Ileum (tissue), 1 donor: Measurements from ENCODE around the genes ZNF662 and ZNF501.

DNA sequence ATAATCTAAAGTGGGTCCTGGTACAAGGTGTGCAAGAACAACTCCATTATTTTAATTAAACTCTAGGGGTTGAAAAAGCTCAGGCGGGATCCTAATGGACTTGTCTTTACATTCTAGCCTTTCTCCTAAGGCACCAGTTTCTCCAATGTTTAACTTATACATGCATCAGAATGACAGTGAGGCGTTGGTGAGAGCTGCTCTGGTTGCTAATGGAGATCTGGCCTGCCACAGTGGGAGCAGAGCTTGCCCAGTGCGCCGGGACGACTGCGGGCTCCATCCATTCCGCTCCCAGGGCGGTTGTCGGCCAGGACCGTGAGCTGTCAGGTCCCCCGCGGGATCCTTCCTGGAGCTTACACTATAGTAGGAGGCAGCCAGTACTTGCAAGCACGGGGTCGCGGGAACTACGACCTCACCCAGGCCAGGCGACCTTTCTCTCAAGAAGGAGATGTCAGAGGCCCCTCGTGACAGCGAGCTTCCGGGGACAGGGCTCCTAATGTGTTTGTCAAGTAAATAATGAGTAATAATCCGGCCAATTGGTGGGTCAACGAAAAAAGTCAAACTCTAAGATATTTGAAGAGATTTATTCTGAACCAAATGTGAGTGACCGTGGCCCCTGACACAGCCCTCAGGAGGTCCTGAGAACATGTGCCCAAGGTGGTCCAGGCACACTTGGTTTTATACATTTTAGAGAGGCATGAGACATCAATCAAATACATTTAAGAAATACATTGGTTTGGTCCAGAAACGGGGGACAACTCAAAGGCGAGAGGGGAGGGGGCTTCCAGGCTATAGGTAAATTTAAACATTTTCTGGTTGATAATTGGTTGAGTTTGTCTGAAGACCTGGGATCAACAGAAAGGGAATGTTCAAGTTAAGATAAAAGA lies 1.1 kb upstream of the HIGD1A start:
- PRO-cap: no peak

DNA sequence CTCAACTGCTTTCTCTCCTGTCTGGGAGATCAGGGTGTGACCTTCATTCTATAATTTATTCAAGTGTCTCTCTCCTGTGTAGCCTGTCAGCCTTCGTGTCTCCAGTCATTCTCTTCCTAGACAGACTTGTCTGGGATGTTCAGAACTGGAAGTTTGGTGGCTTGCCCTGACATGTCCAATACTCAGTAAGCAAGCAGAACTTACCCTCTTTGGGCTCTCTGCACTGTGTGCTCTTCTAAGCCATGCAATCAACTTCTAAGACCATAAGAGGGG lies 14.1 kb downstream of the ACKR2 start:
- PRO-cap: no peak

DNA sequence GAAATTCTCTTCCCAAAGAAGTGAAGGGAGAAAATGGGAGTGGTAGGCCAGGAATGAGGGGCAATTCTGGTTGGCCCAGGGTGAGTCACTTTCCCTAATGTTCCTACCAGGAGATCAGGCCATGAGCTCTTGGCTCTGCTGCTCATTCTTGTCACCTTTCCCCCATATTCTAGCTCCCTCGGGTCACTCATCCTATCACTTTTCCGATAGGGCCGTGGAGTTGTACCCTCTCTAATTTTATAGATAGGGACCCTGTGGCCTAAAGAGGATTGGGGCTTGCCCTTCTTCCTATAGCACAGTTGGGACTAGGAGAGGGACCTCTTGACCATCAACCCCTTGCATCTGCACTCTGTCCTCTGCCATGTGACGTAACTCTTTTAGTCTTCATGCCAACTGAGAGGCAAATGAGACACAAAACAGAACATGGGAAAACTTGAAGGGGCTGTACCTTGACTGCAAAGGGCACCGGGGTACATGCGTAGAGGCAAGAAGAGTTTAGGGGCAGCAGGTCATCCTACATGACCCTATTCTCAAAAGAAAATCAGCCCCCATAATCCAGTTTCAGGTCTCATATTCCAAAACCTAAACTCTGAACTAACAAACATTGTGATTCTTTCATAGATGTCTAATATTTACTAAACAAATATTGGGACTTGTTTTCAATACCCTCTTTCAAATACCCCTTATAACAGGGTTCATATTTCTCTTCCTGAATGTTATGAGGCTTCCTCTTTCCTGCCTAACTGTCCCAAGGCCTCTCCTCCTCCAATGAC lies 20.3 kb downstream of the ACKR2 start:
- PRO-cap: no peak

DNA sequence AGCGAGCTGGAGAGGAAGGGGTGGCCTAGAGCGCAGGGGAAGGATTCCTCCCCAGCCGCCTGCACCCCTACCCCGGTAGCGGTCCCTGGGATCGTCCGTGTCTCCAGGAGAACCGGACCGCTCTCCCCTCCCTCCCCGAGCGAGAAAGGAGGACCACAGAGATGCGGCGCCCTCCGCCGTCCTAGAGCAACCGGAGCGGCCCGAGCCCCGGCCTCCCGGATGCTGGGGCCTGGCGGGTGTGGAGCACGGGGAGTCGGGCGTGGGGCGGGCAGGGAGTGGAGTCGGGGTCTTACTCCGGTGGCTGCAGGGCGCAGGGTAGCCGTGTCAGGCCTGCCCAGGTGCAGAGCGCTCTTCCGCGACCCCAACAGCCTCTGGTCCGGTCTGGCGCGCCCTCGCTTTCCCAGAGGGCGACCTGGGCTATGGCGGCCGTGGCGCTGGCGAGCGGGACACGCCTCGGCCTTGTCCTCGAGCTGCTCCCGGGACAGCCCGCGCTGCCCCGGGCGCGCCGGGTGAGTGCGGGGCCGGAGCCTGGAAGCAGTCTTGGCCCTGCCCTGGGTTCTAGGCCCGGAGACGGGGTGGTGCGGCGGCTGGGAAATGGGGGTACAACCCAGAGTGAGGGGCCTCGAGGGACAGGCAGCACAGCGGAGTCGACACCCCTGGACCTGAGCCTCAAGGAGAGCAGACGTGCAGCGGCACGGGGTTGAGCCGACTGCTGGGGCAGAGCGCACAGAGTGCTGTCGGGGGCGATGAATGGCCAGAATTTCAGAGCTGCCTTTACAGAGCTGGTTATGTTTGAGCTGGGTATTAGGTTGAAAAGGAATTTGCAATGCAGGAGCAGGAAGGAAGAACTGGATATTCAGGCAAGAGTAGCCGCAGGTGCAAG lies at the start of gene ZNF662:
TSS of gene ZNF662 (plus strand) at position 210 of the 883 bp plus-strand sequence.
- PRO-cap: no peak

- PRO-cap: no peak
Observed at GRCh38 chr3:42907107-42907530, 1.2 kb downstream of the ZNF662 start.

DNA sequence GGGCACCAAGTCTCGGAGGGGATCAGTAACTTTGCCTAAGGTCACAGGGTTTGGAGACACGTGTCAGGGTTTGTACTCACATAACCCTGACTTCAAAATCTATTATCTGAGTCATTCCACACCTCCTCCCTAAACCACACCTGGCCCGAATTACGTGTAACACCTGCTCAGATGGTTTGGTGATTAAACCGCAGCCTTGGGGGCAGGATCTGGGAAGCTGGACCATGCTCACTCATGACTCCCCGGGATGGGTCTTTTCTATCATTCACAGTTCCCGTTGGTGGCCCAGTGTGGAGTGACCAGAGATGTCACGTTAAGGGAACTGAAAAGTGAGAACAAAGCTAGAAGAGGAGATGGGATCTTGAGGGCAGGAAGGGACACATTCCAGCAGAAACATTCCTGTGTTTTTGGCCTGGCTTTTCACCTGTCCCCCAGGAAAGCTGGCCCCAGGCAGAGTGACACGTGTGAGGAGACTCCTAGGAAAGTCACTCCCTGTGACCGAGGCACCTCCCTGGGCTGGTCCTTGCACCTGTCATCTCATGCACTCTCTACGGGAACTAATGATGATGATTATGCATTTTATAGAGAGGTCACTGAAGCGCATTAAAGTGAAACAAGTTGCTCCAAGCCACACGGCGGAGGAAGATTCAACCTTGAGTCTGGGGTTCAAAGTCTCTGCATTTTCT lies 75.4 kb upstream of the POMGNT2 start:
- PRO-cap: unidirectional peak, minus-strand start at position 457 of the sequence

GRCh38 chr3:43287877-43288393 lies 1.6 kb downstream of the SNRK start:
- PRO-cap: no peak

- PRO-cap: no peak
Observed at GRCh38 chr3:43346880-43347499, 60.6 kb downstream of the SNRK start.

GRCh38 chr3:43351425-43352615 lies 65.5 kb downstream of the SNRK start:
- PRO-cap: no peak

DNA sequence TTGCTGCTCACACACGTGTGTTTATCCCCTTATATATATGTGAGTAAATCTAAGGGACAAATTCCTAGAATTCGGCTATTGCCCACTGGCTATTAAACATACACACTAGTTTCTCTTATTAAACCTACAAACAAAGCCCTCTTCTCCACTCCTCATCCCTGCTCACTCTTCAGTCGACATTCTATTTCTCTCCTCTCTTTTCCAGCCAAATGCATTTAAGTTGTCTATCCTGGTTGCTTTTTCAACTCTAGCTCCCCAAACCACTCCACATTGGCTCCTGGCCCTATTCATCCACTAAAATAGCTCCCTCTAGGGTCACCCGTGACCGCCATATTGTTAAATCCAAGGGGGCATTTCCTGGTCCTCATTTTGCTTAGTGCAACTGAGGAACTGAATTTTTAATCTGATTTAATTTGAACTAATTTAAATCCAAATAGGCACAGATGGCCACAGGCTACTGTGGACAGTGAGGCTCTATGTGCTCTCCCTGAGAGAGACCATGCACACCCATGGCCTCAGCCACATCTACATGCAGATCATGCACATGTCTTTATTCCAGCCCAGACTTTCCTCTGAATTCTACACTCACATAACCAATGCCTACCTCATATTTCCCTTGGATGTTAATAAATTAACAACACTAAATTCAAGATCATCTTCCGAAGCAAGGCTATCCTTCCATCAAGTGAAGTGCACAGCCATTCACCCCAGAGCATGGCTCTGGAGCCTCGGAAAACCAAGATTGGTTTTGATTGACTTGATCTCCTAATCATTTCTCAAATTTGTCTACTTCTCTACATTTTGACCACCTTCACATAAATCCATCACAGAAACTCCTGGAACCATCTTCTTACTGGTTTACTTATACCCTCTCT lies 106.5 kb downstream of the SNRK start:
- PRO-cap: no peak

DNA sequence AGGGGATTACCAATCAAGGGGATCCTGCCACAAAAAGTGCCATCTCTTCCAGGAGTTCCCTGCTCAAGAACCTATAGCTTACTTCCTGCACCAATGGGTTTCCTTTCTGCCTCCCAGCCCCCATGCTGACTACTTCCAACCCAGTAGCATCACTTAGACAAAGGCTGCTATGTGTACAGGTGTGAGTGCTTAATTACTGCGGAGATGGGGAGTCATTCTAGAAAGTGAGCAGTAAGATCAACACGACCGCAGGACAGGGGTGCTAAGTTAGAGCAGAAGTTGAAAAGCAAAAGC lies 49.3 kb downstream of the ANO10 start:
- PRO-cap: no peak

- PRO-cap: no peak
Observed at GRCh38 chr3:43748182-43748696, 57.5 kb downstream of the ABHD5 start.

GRCh38 chr3:44339438-44339990 lies 948 bp downstream of the TCAIM start:
- PRO-cap: no peak

DNA sequence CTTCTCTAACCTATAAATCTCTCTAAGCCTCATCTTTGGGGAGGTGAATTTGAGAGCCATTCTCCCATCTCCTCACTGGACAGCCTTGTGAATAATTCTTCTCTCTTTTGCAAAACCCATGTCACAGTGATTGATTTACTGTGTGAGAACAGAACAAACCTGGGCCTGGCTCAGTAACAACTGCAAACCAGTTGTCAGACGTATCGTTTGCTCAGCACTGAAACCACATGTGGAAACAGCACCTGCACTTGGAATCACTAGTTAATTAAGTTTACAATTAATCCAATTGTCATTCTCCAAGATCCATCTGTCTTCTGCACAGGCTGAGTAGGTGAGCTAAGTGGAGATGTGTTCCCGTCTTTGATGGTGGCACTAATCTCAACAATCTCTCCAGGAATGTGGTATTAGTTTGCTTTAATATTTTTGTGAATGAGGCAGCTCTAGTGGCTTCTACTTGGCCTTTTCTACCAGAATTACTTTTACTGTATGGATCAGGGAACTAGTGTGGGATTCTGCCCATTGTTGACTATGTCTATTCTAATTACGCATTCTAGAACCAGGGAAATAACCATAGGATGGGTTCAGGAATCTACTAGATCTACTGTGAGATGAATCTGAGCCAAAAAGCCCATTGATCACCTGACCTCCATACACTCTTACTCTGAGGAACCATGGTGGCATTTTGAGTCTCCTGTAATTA lies 42.1 kb downstream of the ZNF445 start:
- PRO-cap: no peak

GRCh38 chr3:44446759-44447036 lies 30.8 kb downstream of the ZNF445 start:
- PRO-cap: no peak

DNA sequence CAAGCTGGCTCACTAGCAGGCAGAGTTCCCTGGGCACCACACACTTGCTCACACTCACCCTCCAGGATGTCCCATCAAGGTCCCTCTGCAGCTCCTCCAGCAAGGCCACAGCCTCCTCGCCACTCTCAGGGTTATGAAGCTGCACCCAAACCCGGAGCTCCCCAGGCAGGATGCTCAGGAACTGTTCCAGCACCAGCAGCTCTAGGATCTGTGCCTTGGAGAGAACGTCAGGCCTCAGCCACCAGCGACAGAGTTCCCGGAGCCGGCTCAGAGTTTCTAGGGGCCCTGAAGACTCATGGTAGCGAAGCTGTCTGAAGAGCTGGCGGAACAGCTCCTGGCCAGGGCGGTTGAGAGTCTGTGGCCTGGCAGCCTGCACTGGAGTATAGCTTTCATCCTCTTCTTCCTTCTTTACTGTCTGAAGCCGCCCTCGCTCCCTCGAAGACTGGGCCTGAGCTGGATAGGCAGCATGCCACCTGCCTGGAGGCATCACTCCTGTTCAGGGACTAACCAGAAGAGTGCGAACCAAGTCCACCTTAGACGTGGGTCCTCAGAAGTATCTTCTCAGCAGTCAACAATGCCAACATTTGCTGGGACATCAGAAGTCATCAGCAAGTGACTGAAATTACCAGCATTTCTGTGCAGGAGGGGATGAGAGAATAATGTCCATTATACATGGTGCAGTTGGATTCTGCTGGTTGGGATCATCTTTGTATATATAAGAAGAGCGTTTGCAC lies 22.2 kb downstream of the ZNF445 start:
- PRO-cap: no peak

DNA sequence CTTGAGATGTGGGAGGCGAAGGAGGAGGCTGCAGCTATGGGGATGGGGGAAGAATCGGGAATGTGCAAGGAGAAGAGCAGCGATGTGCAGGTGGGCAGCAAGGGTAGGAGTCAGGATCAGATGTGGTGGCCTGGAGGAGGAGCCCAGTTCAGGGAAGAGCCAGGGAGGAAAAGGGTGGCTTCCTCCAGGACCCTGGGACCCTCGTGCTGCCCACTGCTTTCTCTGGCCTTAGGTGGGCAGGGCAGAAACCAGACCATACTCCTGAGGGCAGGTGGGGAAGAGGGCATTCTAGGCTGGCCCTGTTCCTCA lies 21.3 kb downstream of the ZNF35 start:
- PRO-cap: no peak

- PRO-cap: bidirectional peak, plus-strand start at chr3:44729647, minus-strand start at chr3:44729545
Observed at GRCh38 chr3:44729255-44729801, at the start of gene ZNF501. Gene ZNF501, plus strand, starts transcription at chr3:44729635.

DNA sequence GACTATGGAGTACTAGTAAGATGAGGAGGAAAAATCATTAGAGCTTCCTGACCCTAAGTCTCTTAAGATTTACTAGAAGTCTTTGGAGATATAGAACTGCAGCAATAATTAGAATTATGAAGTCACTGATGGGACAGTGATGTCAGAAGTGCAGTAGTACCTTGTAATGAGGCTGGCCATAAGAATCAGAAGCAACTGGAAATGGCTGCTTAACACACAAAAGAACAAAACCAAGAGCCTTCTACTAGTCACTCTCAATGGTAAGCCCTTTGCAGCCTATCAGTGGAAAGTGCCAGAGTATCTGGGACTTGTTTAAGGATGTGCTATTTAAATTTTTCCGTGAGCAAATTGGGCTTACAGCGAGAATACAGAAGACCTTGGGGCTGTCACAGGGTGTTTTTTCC lies 37.4 kb downstream of the KIF15 start:
- PRO-cap: no peak

DNA sequence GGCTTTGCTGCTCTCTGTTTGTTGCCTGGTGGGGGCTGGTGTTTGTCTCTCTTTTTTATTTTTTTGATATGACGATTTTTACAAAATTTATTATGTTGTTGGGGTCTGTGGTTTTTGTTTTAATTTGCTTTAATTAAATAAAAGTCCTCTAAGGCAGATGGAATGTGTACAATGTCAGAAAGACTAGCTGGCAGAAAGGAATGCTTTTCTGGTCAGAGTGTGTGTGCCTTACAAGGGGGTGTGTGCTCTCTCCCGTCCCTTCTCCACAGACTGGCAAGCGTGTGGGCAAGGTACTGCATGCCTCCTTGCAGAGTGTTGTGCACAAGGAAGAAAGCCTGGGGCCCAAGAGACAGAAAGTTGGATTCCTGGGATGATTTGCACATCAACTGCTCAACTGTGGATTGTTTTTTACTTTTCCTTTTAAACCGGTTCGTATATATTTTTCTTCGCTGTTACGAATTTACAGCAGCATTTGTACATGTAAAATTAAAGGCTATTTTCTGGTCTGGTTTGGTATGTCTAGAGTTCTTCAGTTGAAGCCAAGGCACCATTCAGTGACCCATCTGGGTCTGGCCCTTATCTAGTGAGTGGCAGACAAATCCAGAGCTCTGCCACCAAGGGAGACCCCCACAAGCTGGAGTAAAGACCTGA lies 15.0 kb upstream of the CLEC3B start:
- PRO-cap: no peak